Metanephros (tissue), 2 donors: ENCODE measurements around the genes TOR2A and ENG.

- RAMPAGE, long total RNA: no peak
Observed at GRCh38 chr9:126956750-126957645, 42.4 kb downstream of the RALGPS1 start.

- RAMPAGE, long total RNA: no peak
Observed at GRCh38 chr9:126993888-126994689, 79.5 kb downstream of the RALGPS1 start.

GRCh38 chr9:127090536-127091200, 31.8 kb downstream of the ANGPTL2 start:
- RAMPAGE, long total RNA: no peak

- RAMPAGE, long total RNA: no peak
Observed at GRCh38 chr9:127108852-127109729, 13.3 kb downstream of the ANGPTL2 start.

- RAMPAGE, long total RNA: no peak
Observed at GRCh38 chr9:127166681-127167402, 44.4 kb upstream of the ANGPTL2 start.

DNA sequence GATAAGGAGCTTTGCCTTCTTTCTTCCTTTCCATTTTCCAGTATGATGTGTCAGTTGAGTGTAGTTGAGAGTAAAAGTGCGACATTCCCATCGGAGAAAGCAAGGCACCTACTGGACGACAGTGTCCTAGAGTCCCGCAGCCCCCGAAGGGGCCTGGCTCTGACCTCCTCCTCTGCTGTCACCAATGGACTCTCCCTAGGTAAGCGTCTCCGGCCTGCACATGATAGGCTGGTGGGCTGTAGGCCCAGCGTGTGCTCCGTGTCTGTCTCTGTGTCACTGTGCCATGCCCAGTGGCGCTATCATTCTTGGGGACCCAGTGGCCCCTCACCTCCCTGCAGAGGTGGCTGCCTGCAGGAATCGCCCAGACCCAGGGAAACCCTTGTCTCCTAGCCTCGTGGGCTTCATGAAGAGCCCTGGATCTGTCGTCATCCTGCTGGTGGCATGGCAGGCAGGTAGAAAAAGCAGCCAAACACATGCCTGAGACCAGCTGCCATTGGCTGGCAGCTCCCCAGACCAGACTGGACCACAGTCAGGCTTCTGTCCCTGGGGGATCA, 68.1 kb upstream of the GARNL3 start:
- RAMPAGE, long total RNA: no peak

- RAMPAGE, long total RNA: no peak
Observed at GRCh38 chr9:127199125-127199916, 65.3 kb upstream of the GARNL3 start.

GRCh38 chr9:127220477-127221638, 43.7 kb upstream of the GARNL3 start:
- RAMPAGE, long total RNA: no peak

GRCh38 chr9:127546300-127547001, 22.4 kb downstream of the NIBAN2 start:
- RAMPAGE, long total RNA: no peak

DNA sequence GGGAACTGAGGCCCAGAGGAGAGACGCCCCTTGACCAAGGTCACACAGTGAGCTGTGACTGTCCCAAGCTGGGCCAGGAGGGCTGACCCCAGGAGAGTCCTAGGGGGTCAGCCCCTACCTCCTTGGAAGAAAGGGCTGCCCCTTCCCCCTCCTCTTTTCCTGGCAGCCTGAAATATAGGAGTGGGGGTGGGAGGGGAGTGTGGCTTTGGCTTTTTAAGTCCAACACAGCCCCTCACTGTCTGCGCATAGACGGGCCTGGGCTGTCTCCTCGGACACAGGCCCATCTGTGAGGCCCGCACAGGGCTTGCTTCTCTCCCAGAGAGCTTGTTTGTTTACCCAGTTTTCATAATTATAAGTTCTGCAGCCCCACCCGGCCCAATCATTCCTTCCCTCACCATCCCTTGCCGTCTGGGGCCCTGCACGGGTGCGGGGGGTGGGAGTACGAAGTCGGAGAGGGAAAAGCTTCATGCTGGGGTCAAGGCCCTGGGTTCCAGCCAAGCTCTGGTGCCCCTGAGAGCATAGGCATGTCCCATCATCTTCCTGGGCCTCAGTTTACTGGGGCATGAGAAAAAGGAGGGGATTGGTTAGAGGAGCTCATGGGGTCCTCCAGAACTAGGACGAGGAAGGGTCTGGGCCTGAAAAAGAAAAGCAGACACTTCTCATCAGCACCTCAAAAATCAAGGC, 10.8 kb downstream of the NIBAN2 start:
- RAMPAGE, long total RNA: no peak

GRCh38 chr9:127562729-127563351, 6.0 kb downstream of the NIBAN2 start:
- RAMPAGE, long total RNA: no peak

- RAMPAGE, long total RNA: no peak
Observed at GRCh38 chr9:127569236-127569880, 485 bp upstream of the NIBAN2 start.

DNA sequence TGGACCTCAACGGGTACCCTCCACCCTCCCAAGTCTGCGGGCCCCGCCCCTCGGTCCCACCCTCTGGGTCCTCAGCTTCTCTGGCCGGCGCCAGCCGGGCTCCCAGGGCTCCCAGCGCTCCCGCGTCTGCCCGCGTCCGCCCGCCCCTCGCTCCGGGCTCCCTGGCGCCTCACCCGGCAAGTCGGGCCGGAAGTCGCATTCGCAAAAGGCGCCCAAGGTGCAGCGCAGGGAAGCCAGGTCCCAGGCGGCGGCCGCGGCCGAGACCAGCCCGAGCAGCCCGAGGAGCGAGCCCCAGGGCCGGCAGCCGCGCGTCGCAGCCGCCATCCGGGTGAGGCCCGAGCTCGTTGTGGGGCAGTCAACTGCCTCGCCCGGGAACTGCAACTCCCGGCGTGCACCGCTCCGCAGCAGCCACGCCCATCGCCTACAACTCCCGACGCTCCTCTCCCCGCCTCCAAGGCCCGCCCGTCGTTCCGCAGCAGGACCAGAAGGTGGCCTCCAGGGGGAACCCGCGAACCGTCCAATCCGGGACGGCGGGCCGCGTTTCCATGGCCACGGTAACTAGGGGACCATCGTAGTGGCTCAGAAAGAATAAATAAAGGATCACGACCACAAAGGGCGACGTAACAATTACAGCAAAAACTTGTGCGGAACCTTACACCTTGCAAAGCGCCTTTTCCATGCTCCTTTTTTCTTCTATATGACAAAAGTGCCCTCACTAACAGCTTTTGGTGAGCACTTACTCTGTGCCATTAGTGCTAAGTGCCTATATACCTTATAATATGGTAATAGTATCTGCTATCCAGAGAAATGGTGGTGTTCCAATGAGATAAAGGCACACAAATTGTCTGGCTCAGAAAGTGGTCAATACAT, at the start of gene TOR2A:
Gene TOR2A (minus strand): TSS at position 348 of the 870 bp plus-strand sequence.
- RAMPAGE, long total RNA: no peak

- RAMPAGE, long total RNA: no peak
Observed at GRCh38 chr9:127798432-127798891, 4.2 kb upstream of the FPGS start.

- RAMPAGE, long total RNA: no peak
Observed at GRCh38 chr9:127806894-127807710, 4.4 kb downstream of the FPGS start.

DNA sequence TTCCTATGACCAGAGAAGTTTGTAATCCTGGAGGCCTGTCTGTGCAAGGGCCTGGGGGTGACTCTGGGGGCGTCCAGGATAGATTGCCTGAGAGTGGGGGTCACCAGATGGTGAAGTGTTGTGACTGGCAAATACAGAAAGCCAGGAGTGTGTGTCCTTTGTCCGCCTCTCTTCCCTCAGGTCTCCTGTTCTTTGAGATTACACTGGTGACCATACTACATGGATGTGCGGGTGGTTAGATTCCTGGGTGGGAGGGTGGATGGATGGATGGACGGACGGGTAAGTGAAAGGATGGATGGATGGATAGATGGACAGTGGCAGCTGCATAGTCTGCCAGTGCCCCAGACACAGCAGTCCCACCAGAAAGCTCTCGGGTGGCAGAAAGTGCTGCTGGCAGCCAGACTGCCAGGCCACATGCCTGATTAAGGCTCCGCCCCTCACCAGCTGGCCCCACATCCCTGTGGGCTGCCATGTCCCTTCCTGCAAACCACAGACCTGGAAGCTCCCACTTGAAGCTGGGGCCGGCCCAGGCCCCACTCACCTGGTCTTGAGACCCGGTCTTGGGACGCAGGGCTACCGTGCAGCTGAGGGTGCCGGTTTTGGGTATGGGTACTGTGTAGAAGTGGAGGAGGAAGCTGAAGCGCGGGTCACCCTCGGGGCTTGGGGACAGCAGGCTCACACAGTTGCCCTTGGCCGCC, 15.0 kb downstream of the FPGS start:
- RAMPAGE, long total RNA: no peak

DNA sequence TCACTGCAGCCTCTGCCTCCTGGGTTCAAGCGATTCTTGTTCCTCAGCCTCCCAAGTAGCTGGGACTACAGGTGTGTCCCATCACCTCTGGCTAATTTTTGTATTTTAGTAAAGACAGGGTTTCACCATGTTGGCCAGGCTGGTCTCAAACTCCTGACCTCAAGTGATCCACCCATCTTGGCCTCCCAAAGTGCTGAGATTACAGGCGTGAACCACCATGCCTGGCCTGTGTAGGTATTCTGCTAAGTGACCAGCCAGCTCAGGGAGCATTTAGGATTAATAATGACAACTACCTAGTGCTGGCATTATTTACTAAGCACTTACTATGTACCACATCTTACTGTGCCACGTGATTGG, 21.1 kb downstream of the FPGS start:
- RAMPAGE, long total RNA: no peak

DNA sequence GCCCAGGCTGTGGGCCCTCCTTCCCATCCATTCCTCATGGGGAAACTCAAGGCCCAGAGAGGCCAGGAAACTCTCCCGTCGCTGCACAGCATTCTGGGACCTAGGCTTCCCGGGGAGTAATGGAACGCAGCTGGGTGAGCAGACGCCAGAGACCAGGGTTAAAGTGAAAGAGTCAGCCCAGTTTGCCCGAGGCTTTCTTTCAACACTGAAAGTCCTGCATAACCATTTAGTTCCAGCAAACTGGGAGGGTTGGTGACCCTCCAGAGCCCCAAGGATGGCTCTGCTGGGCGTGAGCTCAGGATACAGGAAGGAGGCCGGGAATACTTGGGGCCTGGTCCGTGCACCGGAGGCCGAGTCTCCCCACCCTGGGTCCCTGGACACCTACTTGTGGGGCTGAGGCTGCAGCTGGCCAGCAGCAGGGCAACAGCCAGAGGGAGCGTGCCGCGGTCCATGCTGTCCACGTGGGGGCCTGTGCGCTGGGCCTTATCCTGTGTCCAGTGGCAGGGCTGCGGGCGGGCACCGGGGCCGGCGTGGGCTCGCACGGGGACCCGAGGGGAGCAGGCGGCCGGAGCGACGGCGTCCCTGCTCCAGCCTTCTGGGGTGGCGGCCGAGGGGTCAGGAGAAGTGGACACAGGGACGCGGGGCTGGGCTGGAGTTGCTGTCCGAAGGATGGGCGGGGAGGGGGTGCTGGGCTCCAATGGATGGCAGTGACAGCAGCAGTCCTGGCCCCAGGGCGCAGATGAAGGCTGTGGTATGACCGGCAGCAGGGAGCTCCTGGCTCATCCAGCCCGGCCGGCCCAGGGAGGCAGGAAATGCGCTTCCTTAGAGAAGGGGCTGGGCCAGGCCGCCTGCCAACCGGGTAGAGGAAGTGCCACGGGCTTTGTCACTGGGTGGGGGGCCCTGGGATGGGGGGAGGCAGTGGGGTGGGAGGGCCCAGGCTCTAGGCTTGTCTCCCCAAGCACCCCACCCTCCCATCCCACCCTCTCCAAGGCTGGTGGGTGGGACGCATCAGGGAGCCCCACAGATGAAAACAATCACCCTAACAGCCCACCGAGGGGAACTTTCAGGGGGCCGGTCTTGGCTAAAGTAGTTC, at the start of gene ENG:
Gene ENG (minus strand): TSS at position 755 of the 1,093 bp plus-strand sequence.
- RAMPAGE, long total RNA: no peak

GRCh38 chr9:127905241-127906344, 6.2 kb upstream of the ST6GALNAC6 start:
- RAMPAGE, long total RNA: no peak

DNA sequence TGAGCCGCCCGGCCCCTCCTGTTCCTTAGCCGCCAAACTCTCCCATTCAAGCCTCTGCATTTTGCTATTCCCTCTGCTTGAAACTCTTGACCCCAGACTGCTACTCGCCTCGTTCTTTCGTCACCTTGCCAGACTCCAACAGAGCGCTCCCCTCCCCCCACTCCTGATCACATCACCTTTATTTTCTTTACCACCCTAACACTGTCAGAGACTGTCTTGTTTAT, 760 bp upstream of the PIP5KL1 start:
- RAMPAGE, long total RNA: no peak